Parotid gland (tissue), 1 donor: ENCODE measurements around the gene GMNC.

DNA sequence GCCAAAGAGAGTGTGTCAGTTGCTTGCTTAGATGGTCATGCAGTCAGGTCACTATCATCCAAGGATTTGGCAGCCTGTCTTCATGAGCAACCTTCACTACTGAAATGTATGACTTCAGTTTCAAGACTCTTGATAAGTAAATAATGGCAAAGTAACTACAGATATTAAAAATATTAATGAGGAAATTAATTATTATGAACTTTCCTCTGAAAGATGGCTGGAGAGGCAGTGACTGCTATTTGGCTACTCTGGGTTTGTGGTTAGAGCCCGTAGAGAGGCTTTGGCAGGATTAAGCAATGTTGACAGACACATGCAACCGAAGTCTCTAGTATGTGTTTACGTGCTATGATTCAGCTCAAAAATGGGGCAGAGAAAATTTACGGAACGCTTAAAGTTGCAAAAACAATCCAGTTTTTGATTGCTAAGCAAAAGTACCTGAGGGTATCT is 133.7 kb downstream of the GMNC start:
- PRO-cap = no peak

GRCh38 chr3:190862168-190863513 is at the start of gene GMNC:
Gene GMNC, minus strand, starts transcription at chr3:190862694.
- PRO-cap = unidirectional peak, plus-strand start at chr3:190862863

DNA sequence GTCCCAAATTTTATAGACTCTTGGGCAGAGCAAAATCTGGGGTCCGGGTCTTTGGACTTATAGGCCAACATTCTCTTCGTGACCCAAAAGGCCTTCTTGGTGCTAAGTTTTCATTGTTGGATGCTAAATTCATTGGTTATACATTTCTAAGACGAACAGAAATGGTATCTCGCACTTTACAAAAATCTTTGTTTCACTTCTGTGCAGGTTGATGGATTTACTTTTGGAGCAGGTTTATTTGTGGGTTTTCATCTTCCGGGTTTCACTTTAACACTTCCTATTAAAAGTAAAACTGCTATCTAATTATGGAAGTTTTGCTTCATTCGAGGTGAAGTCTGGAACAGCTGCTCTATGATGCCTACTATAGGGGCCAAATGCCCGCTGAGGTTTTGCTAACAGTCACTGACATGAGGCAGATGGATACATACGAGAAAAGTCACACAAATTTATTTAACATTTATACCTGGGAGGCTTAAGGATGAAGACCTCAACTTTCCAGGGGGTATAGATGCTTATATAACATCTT is 54.0 kb downstream of the OSTN start:
- PRO-cap = no peak

- PRO-cap = no peak
Observed at GRCh38 chr3:191659084-191659519, 198.1 kb downstream of the PYDC2 start.

DNA sequence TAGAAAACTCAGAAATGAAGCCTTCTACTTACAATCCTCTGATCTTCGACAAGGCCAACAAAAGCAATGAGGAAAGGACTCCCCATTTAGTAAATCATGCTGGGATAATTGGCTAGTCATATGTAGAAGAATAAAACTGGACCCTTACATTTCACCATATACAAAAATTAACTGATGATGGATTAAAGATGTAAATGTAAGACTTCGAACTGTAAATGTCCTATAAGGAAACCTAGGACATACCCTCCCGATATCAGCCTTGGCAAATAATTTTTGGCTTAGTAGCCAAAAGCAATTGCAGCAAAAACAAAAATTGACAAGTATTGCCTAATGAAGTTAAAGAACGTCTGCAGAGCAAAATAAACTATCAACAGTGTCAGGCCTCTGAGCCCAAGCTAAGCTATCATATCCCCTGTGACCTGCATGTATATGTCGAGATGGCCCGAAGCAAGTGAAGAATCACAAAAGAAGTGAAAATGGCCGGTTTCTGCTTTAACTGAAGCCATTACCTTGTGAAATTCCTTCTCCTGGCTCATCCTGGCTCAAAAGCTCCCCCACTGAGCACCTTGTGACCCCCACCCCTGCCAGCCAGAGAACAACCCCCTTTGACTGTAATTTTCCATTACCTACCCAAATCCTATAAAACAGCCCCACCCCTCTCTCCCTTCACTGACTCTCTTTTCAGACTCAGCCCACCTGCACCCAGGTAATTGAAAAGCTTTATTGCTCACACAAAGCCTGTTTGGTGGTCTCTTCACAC is 466.2 kb downstream of the PYDC2 start:
- PRO-cap = no peak

- PRO-cap = unidirectional peak, minus-strand start at chr3:192008873
Observed at GRCh38 chr3:192008698-192008989, 547.7 kb downstream of the PYDC2 start.

GRCh38 chr3:192063364-192063977 is 602.5 kb downstream of the PYDC2 start:
- PRO-cap = no peak

- PRO-cap = no peak
Observed at GRCh38 chr3:193829699-193830267, 236.8 kb downstream of the OPA1 start.

GRCh38 chr3:193847264-193848003 is 254.4 kb downstream of the OPA1 start:
- PRO-cap = no peak

- PRO-cap = no peak
Observed at GRCh38 chr3:193870256-193871131, 265.5 kb upstream of the HES1 start.

DNA sequence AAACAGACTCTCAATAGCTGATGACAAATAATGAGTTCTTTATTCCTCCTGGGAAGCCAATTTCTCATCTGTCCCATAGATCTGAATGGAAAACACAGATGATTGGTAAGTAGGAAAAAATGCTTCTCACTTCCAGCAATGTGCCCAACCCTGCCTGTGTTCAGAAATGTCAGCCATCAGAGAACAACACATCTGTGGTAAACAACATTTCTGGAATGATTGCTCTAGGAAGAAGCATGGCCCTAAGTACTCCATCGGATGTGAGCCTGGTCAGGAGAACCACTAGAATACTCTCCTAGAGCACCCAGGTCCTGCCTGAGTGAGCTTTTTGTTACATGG is 240.5 kb upstream of the HES1 start:
- PRO-cap = no peak

GRCh38 chr3:193982129-193982696 is 153.7 kb upstream of the HES1 start:
- PRO-cap = no peak

DNA sequence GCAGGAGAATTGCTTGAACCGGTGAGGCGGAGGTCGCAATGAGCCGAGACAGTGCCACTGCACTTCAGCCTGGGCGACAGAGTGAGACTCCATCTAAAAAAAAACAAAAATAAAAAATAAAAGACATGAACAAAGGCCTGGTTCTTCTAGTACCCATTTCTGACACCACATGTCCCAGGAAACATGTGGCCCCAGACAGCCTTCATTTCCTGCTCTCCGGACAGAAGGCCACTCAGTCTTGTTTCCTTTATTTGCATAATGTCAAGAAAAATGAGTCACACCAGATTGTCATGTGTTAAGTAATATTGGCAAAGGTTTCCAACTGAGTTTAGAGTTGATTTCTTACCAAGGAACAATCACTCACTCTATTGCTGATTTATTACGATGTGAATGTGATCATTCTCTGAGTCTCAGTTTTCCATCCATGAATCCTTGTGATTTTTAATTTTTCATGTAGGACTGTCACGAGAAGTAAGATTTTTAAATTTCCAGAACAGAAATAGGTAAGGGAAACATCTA is 130.8 kb upstream of the HES1 start:
- PRO-cap = no peak

DNA sequence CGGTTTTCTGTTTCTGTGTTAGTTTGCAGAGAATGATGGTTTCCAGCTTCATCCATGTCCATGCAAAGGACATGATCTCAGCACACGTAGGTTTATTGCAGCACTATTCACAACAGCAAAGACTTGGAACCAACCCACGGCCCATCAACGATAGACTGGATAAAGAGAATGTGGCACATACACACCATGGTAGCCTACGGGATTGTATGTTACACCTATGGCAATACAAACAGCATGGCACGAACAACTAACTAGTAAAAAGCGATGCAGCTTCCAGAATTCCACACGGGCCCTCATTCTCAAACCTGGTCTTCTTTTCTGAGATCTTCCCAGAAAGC is 9.4 kb upstream of the HES1 start:
- PRO-cap = no peak

DNA sequence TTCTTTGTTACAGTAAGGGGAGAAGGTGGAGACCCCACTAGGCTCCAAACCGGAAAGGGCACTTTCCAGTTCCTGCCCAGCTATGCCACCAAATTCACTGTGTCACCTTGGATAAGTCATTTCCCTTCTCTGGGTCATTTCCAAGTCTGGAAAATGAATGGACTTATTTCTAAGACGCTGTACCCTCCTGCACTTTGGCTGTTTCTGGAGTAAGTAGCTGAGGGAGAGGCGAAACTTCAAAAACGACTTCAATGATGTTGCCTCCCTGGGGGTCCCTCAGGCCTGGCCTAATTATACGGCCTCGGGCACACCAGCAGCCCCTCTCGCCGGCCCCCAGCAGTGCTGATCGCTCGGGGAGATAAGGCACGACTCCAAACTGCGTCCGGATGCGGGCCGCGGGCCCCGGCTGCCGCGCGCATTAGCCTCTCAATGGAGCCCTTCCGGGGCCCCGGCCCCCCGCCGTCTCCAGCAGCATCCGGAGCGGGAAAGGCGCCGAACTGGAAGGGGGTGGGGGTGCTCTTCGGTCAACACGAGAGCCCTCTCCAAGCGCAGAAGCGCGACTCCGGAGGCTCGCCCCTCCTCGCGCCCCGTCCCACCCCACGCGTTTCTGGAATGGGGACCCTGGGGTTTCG is 4.7 kb downstream of the HES1 start:
- PRO-cap = no peak

DNA sequence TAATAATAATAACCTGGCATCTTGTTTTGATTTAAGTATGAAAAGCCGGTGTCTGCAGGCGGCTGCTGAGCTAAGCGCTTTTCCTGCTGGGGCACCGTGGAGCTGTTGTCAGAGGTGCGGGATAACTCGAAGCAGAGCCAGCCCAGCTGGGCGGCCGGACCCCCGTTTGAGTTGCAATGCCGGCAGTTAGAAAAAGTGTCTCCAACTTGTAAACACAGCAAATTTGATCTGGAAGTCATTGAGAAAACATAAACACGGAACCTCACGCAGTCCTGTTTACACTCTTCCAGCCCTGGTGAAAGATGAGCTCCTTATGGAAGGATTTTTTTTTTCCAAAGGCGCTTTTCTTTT is 40.7 kb downstream of the HES1 start:
- PRO-cap = no peak

GRCh38 chr3:194194649-194195078 is 58.7 kb downstream of the HES1 start:
- PRO-cap = no peak

DNA sequence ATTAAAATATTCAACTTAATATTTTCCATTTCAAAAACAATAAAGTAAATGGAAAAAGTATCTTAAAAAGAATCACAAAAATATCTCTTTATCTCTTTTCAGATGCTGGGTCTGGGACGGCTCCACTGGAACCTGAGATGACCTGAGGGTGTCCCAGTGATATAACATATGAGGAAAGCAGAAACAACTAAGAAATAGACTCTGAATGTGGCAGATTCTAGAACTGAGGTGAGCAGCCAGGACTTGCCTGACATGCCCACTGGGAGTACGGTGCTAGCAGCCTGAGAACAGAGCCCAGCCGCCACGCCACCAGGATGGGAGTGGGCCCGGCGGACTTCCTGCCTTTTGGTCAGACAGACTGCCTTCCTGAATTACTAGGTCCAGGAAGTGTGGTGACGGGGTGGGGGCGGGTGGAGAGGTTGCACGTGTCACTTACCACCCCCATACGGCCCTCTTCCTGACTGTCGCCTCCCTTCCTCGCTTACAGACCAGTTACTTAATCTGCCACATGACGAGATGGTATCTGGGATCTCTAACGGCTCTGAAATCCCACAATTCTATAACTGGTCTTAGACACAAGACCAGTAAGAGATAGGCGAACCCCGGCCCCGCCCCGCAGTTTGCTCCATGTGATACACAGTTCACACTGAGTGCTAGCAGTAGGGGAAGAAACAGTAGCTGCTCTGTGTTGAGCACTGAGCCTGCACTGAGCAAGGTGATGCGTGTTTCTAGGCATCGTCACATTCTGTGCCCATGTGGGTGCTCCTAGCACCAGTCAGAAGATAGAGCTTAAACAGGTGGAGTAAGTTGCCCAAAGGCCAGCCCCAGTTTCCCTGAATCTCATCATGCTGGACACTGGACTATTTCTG is 95.8 kb downstream of the CPN2 start:
- PRO-cap = bidirectional peak, plus-strand start at position 649 of the sequence, minus-strand start at position 484 of the sequence

DNA sequence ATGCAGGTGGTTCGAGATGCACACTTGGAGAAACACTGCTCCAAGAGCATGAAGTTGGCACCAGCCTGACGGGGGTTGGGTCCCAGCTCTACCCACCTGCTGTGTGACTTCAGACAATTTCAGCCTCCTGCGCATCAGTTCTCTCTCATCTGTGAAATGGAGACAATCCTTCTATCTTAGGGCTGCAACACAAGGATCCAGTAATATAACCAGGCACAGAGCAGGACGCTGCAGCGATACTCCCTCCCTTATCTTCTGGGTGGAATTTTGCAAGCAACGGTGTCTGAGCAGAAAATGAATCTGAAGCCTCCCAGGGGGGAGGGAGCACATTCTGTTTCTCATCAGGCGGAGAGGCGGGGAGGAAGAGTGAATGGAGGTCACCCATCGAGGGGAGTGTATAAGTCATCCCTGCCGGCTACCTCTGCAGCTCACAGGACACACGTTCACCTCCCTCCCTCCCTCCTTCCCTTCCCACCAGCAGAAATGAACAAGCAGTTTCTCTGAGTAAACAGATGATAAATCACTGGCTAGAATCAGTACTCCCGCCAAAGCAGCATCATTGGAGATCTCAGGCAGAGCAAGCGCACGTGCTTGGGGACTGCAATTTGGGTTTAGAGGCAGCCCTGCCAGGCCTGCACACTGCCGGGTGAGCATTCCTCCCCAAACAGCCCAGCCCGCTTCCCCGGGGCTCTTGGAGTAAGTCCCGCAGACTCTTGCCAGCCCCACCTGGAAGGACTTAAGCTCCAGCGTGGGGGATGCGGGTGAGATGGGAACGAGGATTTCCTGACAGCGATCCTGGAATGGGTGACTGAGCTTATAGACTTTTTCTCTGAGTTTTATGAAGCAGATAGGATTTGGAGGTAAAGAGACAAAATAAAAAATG is 38.4 kb downstream of the CPN2 start:
- PRO-cap = no peak

GRCh38 chr3:194321658-194321942 is 29.5 kb downstream of the CPN2 start:
- PRO-cap = no peak